ENCODE measurements around the genes SERPINB10, CCDC102B and CD226.

DNA sequence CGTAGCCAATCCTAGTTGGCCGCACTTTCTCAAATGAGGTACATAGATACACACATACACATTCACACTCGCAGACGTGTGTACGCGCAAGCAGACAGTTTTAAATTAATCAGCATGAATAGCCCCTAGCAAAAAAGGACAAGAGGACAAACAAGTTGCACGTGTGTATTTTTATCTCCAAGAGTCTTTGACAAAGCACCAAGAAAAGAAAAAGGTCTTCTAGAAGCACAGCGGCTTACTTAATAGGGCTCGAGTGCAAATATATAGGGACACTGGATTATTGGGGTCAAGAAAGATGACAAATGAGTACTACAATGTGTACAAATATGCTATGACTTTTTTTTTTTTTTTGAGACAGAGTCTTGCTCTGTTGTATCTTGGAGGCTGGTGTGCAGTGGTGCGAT, 1.7 kb upstream of the BCL2 start:
- PRO-cap, result no peak
- CAGE, long polyA plus RNA, result no peak

GRCh38 chr18:63422554-63423324, 463 bp upstream of the VPS4B start:
- PRO-cap, result bidirectional peak, plus-strand start at chr18:63422680, minus-strand start at chr18:63422447; bidirectional peak, plus-strand start at chr18:63422854, minus-strand start at chr18:63422876; bidirectional peak, plus-strand start at chr18:63422952, minus-strand start at chr18:63422917; bidirectional peak, plus-strand start at chr18:63423093, minus-strand start at chr18:63423068
- CAGE, long polyA plus RNA, result no peak

DNA sequence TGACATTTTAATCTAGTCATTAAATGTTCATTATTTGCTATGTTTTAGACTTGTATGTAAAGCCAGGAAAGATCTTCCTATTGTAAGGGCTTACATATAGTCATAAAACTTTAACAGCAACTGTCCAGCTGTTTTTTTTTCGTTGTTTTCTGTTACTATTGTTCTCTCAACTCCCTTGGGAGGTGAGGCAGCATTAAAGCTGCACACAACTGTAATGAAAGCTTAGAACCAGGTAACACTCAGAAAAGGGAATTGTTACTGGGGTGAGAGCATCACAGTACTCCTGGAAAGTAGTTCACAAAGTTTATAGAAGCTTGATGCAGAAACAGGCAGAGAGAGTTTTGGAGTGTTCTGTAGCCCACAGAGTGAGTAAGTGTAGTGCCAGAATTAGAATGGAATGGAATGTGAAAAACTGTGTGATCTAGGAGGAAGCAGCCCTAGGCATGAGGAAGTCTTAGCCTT, 10.7 kb downstream of the SERPINB12 start:
- PRO-cap, result no peak
- CAGE, long polyA plus RNA, result no peak

DNA sequence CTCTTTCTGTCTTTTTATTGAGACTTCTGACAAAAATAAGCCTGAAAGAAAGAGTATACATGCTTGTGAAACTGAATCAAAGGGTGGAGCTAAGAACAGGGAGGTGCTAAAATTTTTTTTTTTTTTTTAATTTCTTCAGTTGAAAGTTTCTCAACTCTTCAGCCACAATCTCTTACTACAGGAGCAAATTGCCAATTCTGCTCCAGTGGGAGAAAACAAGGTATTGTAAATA, at the start of gene SERPINB10:
TSS of gene SERPINB10 (plus strand) at position 138 of the 232 bp plus-strand sequence.
- PRO-cap, result no peak
- CAGE, long polyA plus RNA, result no peak

DNA sequence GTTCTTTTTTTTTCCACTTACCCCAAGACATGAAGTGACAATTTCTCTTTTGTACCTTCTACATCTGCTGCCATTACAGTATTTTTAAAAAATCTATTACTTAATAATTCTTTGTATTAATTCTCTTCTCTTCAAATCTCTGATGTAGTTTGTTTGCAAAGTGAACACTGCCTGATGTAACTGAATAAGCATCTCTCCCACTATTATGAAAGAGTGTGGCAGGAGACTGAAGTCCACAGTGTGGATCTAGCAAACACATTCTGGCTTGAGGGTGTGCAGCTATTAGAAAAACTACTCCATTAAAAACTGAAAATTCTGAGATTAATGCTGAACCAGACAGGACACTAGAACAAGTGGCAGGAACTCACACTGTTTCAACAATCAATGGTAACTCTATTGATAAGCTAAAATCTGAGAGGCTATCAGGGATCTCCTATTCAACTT, 5.0 kb upstream of the SERPINB8 start:
- PRO-cap, result no peak
- CAGE, long polyA plus RNA, result no peak

GRCh38 chr18:67215014-67215724, 301.4 kb downstream of the DSEL start:
- PRO-cap, result no peak
- CAGE, long polyA plus RNA, result no peak

DNA sequence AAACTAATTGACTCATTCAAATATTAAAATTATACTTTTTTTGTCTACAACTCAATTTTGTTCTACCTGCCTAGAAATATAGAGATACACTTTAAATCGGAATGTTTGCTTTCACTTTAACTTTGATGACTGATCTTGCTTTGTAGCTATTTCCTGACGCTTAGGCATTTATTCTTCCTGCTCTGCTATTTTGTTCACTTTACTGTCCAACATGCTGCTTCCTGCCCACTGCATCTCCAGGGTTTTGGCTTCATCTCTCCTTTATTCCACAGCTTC, 272.4 kb downstream of the DSEL start:
- PRO-cap, result no peak
- CAGE, long polyA plus RNA, result no peak

- PRO-cap, result no peak
- CAGE, long polyA plus RNA, result no peak
Measured at GRCh38 chr18:67511437-67512460, 4.8 kb downstream of the DSEL start.

DNA sequence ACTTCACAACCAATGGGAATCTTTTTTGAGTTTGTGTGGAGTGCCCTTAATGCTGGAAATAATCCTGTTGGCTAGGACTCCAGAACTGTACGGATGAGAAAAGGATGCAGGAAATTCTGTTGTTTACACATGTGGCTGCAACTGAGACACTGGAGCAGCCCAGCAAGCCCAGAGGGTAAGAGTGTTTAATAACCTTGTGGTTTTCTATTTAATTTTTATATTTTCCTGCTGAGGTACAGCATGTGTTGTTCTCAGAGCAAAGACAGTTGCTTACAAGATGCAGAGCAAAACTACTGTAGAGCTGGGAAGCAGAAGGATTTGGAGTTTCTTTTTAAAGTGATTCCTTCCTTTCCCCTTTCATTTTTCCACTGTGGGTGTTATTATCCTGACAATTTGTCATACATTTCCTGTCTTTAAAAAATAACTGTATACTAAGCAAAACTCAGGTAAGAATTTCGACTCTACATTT, at the start of gene CCDC102B:
TSS of gene CCDC102B (plus strand) at position 74 of the 469 bp plus-strand sequence.
- PRO-cap, result no peak
- CAGE, long polyA plus RNA, result no peak

DNA sequence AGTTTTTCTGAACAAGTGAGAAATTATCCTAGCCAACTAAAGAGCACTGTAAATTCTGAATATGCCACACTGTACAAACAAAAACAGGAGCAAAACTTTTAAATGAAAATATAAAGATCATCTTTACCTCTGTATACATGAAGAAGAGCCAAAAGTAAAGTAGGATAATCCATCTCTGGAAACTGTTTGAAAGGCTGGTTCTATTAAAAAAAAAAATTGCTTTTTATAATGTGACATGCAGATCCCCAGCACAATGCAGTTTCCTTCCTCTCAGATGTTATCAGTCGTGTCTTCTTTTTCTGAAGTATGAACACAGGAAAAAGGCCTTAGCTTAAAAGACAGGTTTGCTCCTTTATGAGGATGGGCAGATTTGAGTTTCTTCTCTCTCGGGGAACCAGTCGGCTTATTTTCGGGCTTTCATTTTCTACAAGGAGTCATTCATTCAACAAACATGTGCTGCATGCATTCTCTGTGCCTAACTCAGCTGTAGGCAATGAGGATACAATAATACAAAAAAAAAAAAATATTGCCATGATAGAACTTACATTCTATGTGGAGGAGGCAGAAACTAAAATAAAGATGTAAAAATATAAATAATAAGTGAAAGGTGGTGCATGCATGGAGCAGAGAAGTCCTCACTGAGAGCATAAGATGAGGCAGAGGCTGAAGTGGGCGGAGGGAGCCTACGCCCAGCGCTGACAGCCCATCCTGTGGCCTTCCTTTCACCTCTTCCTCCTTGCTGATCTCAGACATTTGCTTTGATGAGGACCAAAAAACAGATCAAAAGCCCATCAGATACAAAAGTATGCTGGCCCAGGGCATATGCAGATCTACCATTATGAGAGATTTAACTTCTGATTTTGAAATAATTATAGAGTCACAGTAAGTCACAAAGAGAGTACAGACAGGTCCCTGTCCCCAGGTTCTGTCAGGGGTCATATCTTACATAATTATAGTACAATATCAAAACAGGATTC, at the start of gene CD226:
TSS of gene CD226 (minus strand) at position 640 of the 977 bp plus-strand sequence.
- PRO-cap, result no peak
- CAGE, long polyA plus RNA, result no peak

- PRO-cap, result no peak
- CAGE, long polyA plus RNA, result no peak
Measured at GRCh38 chr18:69955066-69955479, 7.4 kb upstream of the CD226 start.

DNA sequence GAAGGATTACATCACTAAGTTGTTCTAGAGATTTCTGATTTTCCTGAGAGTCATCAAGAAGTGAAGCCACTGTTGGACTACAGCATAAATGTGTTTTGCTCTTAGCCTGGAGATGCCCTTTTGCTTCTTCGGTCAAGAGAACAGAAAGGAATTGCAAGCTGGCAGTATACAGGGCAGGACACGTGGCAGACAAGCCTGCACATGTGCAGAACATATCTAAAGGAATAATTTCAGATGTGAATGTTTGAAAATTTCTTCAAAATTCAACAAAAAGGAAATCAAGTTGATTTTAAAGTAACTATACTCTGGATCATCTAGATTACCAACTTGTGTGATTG, 100.3 kb upstream of the CD226 start:
- PRO-cap, result no peak
- CAGE, long polyA plus RNA, result no peak

- PRO-cap, result no peak
- CAGE, long polyA plus RNA, result no peak
Measured at GRCh38 chr18:70372930-70373754, 84.3 kb downstream of the SOCS6 start.

- PRO-cap, result no peak
- CAGE, long polyA plus RNA, result no peak
Measured at GRCh38 chr18:70376682-70377813, 88.2 kb downstream of the SOCS6 start.

DNA sequence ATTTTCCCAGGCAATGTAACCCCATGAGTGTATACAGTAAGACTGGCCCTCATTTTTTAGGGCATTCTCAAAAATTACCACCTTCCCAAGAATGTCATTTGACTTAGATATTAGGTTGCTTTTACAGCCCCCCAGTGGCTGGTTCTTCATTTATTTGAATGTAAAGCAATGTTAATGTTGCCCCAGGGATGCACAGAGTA, 530.9 kb downstream of the CBLN2 start:
- PRO-cap, result no peak
- CAGE, long polyA plus RNA, result no peak

- PRO-cap, result no peak
- CAGE, long polyA plus RNA, result no peak
Measured at GRCh38 chr18:74216704-74216925, 68.3 kb downstream of the TIMM21 start.

- PRO-cap, result no peak
- CAGE, long polyA plus RNA, result no peak
Measured at GRCh38 chr18:74216948-74217334, 68.6 kb downstream of the TIMM21 start.

DNA sequence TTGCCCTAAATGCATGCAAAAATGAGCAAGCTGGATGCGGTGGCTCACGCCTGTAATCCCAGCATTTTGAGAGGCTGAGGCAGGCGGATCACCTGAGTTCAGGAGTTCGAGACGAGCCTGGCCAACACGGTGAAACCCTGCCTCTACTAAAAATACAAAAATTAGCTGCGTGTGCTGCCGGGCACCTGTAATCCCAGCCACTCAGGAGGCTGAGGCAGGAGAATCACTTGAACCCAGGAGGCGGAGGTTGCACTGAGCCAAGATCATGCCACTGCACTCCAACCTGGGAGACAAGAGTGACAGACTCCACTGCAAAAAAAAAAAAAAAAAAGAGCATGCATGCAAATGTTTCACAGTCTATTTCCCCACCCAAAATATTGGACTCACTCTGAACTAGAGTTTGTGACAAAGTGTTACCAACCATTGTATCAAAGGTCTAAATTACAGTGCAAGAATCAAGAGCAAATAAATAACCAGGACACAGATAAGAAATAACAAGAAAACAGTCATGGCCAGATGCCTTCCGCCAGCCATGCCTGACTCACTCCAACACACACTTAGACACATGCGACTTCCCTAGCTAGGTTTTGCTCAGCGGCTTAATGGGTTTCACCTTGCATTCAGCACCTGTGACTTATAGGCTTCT, 62.9 kb downstream of the CYB5A start:
- PRO-cap, result no peak
- CAGE, long polyA plus RNA, result no peak

- PRO-cap, result unidirectional peak, minus-strand start at chr18:74408015
- CAGE, long polyA plus RNA, result no peak
Measured at GRCh38 chr18:74407843-74408223, 49.3 kb downstream of the DIPK1C start.

GRCh38 chr18:74468753-74469228, 11.7 kb upstream of the DIPK1C start:
- PRO-cap, result no peak
- CAGE, long polyA plus RNA, result no peak

Data from B cell (primary cell).